Gallbladder (tissue), 1 donor: ENCODE measurements around the gene HABP4.

- PRO-cap: no peak
Observed at GRCh38 chr9:94449691-94450335, 75.4 kb downstream of the MFSD14B start.

- PRO-cap: no peak
Observed at GRCh38 chr9:94874331-94874878, 147.9 kb downstream of the AOPEP start.

- PRO-cap: no peak
Observed at GRCh38 chr9:94882789-94883323, 156.4 kb downstream of the AOPEP start.

GRCh38 chr9:94945426-94945878 lies 219.0 kb downstream of the AOPEP start:
- PRO-cap: no peak

DNA sequence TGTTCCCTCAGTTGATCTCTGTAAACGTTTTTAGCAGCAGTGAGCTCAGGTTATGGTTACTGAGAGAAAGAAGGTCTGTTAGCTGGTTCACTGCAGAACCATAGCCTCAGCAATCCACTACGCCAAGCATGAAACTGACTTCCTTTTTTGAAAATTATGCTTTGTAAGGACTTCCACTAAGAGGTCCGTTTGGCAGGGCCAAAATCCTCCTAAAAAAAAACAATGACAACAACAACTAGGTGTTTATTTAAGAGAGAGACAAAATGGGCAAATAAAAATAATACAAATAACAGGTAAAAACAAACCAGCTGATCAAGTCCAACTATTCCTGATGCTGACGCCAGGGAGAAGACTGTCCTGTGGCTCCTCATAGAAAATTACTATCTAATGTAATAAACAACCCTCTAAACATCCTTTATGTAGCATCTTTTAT lies 273.4 kb downstream of the AOPEP start:
- PRO-cap: no peak

DNA sequence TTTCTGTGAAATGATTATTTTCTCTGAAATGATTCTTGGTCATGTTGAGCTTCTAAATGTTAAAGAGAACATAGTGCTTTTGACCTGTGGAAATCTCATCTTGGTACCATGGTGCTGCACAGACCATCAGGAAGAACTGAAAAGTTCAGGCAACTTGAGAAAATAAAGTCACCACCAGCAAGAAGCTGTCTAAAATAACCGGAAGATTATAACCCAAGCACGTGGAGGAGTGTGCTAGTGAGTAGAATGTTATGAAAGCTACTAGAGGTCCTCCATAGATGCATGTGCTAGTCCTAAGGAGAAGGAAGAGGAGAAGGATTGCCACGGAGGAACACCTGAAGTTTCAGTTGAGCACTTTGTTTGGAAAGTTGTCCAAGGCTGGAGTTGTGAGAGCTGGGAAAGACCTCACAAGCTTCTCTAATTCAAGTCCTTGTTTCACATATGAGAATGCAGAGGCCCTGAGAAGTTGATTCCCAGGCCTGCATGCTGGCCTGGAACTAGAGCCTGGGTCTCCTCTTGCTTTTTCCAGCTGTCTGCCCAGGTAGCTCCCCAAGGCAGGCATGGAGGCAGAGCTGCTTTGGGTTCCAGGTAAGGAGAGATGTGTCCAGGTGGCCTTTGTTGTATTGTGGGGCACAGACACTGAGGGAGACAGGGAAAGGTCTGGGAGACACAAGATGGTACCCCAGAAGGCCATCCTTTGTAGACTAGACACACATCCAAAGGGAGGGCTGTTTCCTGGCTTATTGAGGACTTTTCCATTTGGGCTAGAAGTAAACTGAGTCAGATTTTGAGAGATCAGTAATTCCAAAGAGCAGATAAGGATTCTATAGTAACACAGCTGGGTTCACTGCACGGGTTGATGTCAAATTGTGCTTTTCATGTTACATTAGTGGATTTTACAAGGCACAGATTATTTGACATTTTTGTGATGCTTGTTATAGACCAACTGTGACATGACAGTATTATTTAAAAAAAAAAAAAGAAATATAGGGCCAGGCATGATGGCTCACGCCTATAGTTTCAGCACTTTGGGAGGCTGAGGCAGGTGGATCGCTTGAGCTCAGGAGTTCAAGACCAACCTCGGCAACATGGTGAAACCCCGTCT lies 293.5 kb downstream of the AOPEP start:
- PRO-cap: no peak

DNA sequence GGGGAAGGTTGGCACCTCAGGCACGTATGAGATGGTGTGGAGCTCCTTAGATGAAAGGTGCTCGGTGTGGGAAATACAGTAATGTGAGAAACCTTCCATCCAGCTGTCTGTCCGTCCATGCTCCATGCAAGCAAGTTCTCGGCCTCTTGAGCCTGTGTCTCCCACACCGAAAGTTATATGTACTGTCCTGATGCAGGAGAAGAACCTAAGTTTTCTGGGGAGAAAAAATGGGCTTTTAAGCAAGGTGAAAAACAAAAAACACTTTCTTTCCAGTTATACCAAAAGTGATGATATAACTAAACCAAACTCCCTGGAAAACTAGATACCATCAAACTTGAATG lies 279.6 kb downstream of the FANCC start:
- PRO-cap: no peak

GRCh38 chr9:95092356-95093341 lies 224.9 kb downstream of the FANCC start:
- PRO-cap: no peak

- PRO-cap: no peak
Observed at GRCh38 chr9:95409856-95410421, 92.4 kb upstream of the FANCC start.

GRCh38 chr9:95501162-95501701 lies 7.8 kb downstream of the PTCH1 start:
- PRO-cap: no peak

GRCh38 chr9:95512602-95513454 lies 3.8 kb upstream of the PTCH1 start:
- PRO-cap: unidirectional peak, minus-strand start at chr9:95513050

- PRO-cap: no peak
Observed at GRCh38 chr9:95719152-95719897, 156.2 kb upstream of the ERCC6L2 start.

DNA sequence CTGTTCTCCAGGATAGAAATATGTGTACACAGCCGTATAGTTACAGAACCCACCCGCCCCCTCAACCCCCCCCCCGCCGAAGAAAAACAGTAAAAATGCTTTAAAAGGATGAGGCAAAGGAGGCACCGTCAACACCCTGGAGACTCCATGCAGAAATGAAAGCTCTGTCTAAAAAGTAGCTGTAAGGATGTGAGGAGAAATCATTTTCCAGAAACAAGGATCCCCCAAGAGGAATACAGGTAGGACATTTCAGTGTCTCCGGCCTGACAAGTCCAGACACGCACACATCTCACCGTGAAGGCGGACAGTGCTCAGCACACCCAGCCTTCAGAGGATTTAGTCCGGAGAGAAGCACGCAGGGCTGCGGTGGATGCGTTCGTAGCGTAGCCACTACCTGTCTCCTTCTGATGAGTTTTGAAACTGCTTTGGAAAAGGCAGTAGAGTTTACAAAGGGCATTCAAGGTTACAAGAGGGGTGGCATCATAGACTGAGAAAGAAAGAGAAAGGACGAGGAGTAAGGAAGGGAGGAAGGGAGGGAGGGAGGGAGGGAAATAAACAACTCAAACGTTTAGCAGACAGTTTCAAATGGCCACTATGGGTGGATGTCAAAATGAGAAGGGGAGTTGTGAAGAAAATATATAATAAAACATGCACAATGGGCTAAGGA lies 110.6 kb upstream of the ERCC6L2 start:
- PRO-cap: no peak

DNA sequence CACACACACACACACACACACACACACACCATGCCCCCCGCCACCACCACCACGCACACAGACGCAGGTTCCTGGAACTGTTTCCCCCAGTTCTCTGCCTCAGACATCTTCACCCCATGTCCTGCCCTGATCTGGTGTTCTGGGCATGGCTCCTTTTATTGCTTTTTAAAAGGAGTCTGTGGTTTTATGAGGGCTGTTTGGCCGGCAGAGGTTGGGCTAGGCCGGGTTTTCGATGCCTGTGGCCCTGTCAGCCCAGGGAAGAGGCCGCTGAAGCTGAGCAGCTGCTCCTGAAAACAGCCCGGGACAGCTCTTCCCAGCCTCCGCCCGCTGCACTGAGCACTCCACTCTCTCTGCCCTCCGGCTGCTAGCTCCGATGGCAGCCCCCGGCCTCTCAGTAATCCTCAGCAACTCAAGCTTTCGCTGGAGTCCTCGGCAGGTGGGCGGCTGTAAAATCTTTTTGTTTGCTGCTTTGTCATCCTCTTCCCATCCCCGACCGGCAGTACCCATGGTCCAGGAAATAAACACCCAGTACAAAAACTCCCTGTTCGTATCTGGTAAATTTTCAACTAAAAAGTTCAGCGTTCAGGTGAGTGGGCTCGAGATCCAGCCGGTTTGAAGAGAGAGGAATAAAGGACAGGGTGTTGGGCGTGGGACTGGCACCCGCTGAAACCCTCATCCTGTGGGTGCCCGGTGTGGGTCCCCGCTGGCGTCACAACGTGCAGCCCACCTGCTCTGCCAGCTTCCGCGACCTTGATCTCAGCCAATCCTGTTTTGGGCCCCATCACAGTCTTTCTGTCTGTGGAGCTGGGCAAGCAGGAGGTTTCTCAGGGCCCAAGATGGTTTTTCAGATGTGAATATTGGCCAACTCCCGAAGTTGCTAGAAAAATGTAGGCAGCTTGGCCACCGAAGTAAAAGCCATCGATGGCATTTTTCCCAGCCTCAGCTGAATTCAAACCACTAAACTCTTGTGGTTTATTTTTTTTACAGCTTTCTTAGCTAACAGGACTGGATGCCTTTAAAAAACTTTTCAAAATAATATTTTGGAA lies 102.9 kb upstream of the ERCC6L2 start:
- PRO-cap: no peak

DNA sequence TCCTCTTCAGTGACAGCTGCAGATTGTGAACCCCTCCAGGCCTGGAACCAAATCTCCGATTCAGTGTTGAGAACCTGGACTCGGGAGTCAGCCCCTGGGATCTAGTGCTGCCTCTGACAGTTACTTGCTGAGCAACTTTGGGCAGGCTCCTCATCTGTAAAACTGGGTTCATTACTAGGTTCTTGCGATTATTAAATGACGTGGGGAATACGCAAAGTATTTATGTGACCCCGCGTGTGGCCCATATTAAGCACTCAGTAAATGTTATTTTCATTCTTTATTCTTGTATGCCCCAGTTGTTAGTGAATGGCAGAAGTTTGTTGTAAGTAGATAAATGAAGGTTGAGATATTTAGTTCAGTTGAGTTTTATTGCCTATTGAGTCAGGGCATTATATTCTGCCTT lies 696 bp downstream of the ERCC6L2 start:
- PRO-cap: unidirectional peak, minus-strand start at position 164 of the sequence

GRCh38 chr9:96012466-96013207 lies 137.1 kb downstream of the ERCC6L2 start:
- PRO-cap: no peak

DNA sequence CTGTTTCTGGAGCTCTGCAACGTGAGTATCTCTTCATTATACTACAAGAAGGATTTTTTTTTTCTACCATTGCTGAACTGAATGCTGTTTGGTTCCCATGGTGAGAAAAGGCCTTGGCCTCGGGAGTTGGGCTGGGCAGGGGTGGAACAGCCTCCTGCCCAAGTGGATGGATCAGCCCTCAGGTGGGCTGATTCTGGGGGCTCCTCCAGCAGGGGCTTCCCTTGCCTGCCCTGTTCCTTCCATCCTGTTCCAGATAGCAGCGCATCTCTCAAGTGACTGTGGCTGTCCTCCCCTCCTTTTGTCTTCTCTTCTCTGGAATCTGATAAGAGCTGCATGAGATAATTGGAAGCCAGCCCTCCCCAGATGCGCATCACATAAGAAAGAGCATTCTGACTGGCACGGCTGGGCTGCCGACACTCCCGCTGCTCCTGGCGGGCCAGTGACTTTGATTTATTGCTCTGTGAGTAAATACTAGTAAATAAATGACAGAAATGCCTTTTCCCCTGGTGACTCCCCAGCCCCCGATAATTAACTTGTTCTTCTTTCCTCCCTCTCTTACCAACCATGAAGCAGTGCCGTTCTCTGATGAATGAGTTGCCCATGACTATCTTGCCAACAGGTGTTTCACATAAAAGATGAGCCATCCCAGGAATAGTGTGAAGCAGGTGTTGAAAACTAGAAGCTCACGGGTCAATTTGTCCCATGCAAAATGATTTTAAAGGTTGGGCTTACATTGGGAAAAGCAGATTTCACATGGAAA lies 212.2 kb downstream of the ERCC6L2 start:
- PRO-cap: unidirectional peak, minus-strand start at position 314 of the sequence

DNA sequence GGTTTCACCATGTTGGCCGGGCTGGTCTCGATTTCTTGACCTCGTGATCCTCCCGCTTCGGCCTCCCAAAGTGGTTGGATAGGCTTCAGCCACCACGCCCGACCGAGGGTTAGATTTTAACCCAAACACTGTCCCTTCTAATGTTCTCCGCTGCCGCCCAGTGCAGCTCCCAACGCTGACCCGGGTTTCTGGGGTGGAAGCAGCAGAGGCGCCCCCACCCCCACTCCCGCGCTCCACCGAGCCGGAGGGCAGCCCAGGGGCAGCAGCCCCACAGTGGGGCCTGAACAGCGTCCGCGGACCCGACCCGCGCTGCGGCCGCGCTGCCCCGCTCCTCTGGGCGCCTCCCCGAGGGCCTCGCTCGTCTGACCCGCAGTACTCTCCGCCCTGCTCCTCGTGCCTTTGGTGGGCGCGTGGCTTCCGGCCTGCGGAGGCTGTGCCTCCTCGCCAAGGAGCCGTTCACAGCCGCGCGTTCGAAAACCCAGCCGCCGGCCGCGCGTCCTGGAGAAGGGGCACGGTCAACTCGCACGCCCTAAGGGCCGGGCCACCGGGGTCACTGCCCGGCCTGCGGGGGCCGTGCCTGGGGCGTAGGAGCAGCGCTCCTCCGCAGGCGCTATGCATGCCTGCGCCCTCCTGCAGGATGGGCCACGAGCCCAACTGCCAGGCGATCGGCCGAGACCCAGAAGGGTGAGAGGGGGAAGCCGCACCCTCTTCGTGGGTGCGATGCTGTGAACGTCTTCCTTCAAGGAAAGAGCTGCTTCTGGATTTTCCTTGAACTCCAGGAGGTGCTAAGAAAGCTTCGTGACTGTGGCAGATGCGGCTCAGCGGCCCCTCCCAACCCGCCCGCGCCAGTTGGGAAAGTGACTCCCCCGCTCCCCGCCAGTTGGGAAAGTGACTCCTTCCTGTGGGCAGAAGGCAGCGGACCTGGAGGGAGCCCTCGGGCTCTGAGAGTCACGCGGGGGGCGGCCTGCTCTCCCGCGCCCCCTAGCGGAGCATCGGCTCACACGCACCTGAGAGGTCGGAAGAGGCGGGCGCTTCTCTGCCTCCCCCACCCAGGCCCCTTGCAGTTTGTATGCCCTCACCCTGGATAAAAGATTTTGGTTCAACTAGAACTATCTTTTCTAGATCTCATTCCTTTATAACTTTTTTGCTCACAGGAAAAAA lies 82.7 kb downstream of the HSD17B3 start:
- PRO-cap: unidirectional peak, minus-strand start at position 943 of the sequence

DNA sequence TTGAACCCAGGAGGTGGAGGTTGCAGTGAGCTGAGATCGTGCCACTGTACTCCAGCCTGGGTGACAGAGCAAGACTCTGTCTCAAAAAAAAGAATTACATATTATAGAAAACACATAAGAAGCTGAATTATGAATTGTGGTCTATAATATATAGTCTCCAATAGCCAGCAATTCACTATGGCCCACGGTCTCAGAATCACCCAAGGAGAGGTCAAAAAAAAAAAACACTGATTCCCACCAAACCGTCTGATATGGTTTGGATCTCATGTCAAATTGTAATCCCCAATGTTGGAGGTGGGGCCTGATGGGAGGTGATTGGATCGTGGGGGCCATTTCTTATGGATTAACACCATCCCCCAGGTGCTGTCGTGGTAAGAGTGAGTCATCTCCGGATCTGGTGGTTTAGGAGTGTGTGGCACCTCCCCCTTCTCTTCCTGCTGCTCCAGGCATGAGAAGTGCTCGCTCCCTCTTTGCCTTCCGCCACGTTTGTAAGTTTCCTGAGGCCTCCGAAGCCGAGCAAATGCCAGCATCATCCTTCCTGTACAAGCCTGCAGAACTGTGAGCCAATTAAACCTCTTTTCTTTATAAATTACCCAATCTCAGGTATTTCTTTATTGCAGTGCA lies 45.3 kb downstream of the HSD17B3 start:
- PRO-cap: no peak

- PRO-cap: bidirectional peak, plus-strand start at chr9:96450169, minus-strand start at chr9:96449956; unidirectional peak, plus-strand start at chr9:96450329; bidirectional peak, plus-strand start at chr9:96450397, minus-strand start at chr9:96450378
Observed at GRCh38 chr9:96450024-96451114, at the start of gene HABP4. TSS of gene HABP4 (plus strand) at chr9:96450169.